Body of pancreas (tissue), 2 donors: Measurements from ENCODE around the gene PRIMPOL.

DNA sequence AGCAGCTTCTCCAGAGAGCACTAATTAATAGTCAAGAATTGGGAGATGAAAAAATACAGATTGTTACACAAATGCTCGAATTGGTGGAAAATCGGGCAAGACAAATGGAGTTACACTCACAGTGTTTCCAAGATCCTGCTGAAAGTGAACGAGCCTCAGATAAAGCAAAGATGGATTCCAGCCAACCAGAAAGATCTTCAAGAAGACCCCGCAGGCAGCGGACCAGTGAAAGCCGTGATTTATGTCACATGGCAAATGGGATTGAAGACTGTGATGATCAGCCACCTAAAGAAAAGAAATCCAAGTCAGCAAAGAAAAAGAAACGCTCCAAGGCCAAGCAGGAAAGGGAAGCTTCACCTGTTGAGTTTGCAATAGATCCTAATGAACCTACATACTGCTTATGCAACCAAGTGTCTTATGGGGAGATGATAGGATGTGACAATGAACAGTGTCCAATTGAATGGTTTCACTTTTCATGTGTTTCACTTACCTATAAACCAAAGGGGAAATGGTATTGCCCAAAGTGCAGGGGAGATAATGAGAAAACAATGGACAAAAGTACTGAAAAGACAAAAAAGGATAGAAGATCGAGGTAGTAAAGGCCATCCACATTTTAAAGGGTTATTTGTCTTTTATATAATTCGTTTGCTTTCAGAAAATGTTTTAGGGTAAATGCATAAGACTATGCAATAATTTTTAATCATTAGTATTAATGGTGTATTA is 5.7 kb downstream of the ING2 start:
- PRO-cap = no peak
- RAMPAGE, long total RNA, 2 experiments = no peak in any of the 2 experiments

- PRO-cap = no peak
- RAMPAGE, long total RNA, 2 experiments = no peak in any of the 2 experiments
Observed at GRCh38 chr4:183853283-183853548, 51.9 kb upstream of the STOX2 start.

DNA sequence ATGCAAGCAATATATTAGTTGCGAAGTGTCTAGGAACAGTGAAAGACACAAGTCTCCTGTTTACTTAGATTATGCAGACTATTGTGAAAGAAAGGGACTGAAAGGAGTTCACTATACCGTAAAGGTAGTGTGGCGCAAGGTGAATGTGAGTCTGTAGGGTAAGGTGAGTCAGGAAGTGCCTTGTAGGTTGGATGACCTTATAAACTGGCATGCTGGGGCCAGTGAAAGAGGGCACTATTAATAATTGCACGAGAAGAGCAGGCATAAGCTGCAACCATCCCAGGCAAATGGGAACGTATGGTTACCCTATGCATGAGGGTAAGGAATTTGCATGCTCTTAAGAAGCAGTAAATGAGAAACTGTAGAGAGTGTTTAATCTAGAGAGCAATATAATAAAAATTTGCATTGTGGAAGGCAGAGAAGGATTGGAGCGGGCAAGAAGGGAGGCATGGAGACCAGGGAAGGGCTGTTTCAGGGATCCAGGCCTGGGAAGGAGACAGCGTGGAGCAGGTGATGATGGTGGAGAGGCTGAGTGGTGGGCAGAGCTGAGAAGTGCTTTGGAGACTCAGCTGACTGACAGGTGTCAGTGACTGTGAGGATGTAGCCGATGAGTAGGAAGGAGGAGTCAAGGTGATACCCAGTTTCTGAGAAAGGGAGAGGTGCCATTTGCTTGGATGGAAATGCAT is 26.5 kb downstream of the STOX2 start:
- PRO-cap = no peak
- RAMPAGE, long total RNA, 2 experiments = start-site peak on the plus strand in 1 of 2 experiments, centred at position 472 of the sequence, 7 reads per replicate

DNA sequence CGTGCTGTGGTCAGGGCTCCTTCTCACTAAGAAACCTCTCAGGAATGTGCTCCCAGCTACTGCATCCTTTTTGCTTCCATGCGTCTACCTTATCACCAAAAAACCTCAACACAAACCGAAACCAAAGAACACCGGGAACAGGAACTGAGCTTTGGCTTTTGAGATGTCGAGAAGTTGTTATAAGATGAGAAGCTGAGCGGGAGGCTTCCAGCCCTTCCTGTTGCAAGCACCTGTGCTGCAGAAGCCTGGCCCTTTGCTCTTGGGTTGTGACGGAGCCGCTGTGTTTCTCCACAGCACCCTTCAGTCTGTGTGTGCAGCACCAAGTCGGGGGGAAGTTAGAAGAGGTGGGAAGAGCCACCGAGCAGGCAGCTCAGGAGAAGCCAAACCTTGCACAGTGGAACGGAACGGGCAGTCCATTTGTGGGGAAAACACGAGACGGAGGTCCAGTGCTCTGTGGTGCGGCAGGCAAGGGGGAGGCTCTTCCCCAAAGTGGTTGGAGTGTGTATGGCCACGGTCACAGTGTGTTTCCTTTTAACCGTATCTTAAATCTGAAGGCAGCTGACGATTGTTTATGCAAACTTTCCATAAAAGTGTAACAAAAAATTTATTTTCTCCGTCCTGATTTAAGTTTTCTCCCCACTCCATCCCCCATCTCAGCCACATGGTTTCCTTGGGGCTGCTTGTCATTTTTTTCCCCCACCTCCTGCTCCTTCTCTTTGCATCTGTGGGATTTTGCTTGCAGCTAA is 123.5 kb downstream of the STOX2 start:
- PRO-cap = no peak
- RAMPAGE, long total RNA, 2 experiments = no peak in any of the 2 experiments

GRCh38 chr4:184039802-184040398 is 134.8 kb downstream of the STOX2 start:
- PRO-cap = no peak
- RAMPAGE, long total RNA, 2 experiments = no peak in any of the 2 experiments

- PRO-cap = no peak
- RAMPAGE, long total RNA, 2 experiments = no peak in any of the 2 experiments
Observed at GRCh38 chr4:184154067-184154667, 63.5 kb downstream of the ENPP6 start.

DNA sequence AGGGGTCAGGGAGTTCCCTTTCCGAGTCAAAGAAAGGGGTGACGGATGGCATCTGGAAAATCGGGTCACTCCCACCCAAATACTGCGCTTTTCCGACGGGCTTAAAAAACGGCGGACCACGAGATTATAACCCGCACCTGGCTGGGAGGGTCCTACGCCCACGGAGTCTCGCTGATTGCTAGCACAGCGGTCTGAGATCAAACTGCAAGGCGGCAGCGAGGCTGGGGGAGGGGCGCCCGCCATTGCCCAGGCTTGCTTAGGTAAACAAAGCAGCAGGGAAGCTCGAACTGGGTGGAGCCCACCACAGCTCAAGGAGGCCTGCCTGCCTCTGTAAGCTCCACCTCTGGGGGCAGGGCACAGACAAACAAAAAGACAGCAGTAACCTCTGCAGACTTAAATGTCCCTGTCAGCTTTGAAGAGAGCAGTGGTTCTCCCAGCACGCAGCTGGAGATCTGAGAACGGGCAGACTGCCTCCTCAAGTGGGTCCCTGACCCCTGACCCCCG is 9.2 kb downstream of the ENPP6 start:
- PRO-cap = no peak
- RAMPAGE, long total RNA, 2 experiments = no peak in any of the 2 experiments

DNA sequence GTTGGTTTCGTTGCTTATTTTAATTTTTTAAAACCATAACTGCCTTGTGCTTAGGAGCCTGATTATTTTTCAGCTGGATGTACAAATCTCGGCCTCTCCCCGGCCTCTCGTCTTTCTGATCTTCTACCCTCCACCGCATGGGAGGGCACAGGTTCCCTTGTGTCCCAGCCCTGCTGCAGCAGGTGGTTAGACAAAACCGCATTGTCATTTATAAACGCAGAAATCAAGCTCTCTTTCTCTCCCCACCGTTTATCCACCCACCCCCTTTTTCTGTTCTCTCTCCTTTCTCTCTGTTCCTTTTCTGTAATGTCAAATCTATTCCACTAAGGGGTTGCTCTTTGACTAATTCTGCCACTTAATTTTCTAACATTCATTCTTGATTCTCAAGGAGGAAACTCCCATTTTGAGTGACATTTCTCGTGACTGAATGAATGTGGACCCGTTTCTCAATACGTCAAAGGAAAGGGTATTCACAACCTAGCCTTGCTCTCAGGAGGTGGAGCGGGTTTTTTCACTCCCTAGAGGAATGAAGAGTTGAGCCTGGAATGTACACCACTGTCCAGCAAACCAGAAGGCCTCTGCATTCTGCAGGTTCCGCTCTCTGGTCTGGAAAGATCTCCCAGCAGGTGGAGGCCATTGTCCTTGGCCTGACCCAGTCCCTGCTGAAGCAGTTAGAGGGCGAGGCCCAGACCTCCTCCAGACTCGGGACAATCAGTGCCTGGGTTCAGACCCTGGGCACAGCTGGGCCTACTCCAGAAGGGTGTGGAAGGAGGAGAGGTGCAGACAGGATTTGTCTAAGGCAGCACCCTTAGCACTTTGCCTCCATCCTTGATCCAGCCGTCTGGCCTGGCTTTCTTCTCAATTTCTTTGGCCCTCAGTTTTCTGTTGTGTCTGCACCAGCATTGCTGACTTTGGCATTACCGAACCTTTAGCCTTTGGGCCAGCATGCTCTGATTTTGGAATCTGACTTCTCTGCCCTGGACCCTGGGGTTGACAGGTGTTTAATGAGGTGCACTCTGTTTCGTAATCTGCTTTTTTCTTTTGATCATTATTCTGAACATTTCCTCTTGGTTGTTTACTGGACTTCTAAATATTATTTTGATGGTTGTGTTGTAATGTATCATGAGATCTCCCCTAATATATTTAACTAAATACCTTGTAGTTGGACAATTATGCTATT is 71.1 kb upstream of the ENPP6 start:
- PRO-cap = no peak
- RAMPAGE, long total RNA, 2 experiments = no peak in any of the 2 experiments

GRCh38 chr4:184418338-184418875 is 55.9 kb downstream of the IRF2 start:
- PRO-cap = no peak
- RAMPAGE, long total RNA, 2 experiments = no peak in any of the 2 experiments

- PRO-cap = unidirectional peak, plus-strand start at chr4:184648554; unidirectional peak, plus-strand start at chr4:184648796; bidirectional peak, plus-strand start at chr4:184648846, minus-strand start at chr4:184648877
- RAMPAGE, long total RNA, 2 experiments = no peak in any of the 2 experiments
Observed at GRCh38 chr4:184647896-184649066, 966 bp downstream of the CASP3 start.

DNA sequence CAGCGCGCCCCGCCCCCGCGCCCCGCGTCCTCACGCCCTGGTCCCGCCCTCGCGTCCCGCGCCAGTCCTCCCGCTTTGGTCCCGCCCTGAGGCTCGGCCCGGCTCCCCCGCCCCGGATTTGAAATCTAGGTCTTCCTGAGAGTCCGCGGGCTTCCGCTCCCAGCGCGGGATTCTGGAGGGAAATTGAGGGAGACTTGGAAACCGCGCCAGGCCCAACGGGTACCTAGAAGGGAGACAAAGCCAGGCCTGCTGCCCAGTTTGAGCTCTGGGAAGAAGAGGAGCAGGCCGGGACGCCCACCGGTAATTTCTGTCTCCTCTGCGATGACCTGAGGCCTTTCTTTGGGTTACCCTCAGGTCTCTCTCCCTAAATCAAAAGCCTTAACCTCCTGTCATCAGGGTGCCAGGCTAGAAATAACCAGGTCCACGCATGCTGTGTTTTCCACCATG is at the start of gene PRIMPOL:
PRIMPOL (plus strand) TSS at position 130 of the 447 bp plus-strand sequence.
- PRO-cap = bidirectional peak, plus-strand start at position 130 of the sequence, minus-strand start outside the sequence
- RAMPAGE, long total RNA, 2 experiments = start-site peak on the plus strand in 2 of 2 experiments, centred at positions 113 to 135 of the sequence, 94 to 107 reads per replicate

- PRO-cap = no peak
- RAMPAGE, long total RNA, 2 experiments = no peak in any of the 2 experiments
Observed at GRCh38 chr4:184760991-184761350, 27.1 kb upstream of the CENPU start.

DNA sequence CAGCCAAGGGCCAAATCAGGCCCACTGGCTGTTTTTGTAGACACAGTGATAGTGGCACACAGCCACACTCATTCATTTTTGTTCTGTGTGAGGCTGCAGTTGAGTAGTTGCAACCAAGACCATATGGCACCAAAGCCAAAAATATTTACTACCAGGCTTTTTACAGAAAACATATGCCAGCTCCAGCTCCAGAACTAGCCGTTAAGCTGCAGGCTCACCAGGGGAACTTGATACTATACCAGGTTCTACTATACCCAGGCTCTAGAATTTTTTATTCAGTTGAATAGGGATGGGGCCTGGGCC is 40.8 kb downstream of the ACSL1 start:
- PRO-cap = no peak
- RAMPAGE, long total RNA, 2 experiments = no peak in any of the 2 experiments

DNA sequence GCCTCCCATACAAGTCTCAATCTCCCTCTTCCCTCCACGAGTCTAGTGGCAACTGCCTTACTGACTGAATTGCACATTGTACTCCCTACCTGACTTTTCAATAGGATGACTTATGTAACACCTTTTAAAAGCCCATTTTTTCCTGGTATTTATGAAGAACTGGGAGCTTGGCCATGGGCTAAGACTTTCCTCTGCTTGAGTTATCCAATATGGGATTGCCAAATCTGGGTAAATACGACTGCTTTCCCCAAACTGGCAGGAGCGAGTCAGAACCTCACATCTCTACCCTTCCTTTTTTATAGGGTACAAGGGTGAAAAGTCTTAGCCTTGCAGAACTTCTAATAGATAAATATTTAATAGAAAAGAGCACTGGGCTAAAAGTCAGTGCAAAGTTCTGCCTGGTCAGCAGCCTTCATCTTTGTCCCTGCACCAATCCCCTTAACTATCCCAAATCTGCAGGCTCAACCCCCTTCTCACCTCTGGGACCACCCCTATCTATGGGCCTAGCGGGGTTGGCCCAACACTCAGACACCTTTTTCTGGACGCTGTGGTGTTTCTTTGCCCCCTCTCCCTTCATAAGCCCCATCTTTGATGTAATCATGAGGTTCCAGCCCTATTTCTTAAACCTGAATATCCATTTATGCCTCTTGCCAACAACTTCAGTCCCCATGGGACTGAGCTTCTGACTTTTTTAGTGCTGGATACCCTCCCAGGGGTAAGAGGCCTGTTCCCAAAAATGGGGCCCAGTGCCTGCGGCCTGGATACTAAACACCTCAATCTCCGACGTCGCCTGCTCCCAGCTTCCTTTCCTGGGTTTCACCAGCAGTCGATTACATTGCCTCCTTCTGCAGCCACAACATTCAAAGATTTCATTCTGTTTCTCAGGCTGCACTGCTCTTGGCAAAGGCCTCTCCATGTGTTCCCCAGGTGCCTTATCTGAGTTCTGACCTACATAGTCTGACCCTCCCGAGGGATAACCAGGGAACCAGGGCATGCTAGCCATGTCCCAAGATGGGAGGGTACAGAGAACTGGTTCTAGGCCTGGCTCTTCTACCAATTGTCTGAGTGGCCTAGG is 61.8 kb upstream of the ACSL1 start:
- PRO-cap = unidirectional peak, minus-strand start at position 798 of the sequence
- RAMPAGE, long total RNA, 2 experiments = no peak in any of the 2 experiments

GRCh38 chr4:184895475-184895830 is 69.7 kb upstream of the ACSL1 start:
- PRO-cap = no peak
- RAMPAGE, long total RNA, 2 experiments = no peak in any of the 2 experiments

DNA sequence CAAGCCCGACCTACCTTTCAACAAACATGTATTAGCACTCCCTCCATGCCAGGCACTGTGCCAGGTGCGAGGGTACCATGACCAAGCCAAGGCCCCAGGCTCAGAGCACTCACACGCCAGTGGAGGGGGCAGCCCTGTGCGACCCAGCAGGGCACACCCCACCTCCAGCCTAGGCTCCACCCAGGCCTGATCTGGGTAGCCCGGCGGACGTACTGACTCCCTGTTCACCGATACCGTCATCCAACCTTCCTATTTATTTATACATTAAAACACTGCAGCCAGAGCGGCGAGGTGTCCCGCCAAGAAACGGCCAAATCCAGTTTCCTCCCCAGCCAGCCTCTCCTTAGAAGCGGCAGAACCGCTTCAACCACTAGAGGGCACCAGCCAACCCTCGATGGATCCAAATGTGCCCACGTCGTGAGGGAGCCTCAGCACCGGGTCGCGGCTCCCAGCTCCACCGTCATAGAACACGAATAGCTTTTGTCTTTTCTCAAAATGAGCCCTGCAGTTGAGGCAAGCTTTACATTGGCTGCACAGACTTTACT is 13.2 kb upstream of the HELT start:
- PRO-cap = unidirectional peak, minus-strand start at position 193 of the sequence
- RAMPAGE, long total RNA, 2 experiments = no peak in any of the 2 experiments

GRCh38 chr4:185108020-185108457 is 35.0 kb upstream of the SLC25A4 start:
- PRO-cap = no peak
- RAMPAGE, long total RNA, 2 experiments = no peak in any of the 2 experiments

- PRO-cap = no peak
- RAMPAGE, long total RNA, 2 experiments = no peak in any of the 2 experiments
Observed at GRCh38 chr4:185254307-185254968, 45.0 kb downstream of the SNX25 start.

- PRO-cap = no peak
- RAMPAGE, long total RNA, 2 experiments = no peak in any of the 2 experiments
Observed at GRCh38 chr4:185380169-185380857, 15.4 kb downstream of the LRP2BP start.

- PRO-cap = no peak
- RAMPAGE, long total RNA, 2 experiments = no peak in any of the 2 experiments
Observed at GRCh38 chr4:185504349-185505326, 30.7 kb downstream of the PDLIM3 start.